Metastatic Breast Carcinoma in the Ovary (tissue), 3 donors: ENCODE measurements around a stretch of chr10.

- PRO-cap, 3 experiments, result no peak in any of the 3 experiments
These were observed 228.9 kb downstream of the CELF2 start for GRCh38 chr10:11246430-11247073.

- PRO-cap, 3 experiments, result no peak in any of the 3 experiments
These were observed 251.7 kb downstream of the CELF2 start for GRCh38 chr10:11269407-11269783.

- PRO-cap, 3 experiments, result no peak in any of the 3 experiments
These were observed 284.2 kb downstream of the CELF2 start for GRCh38 chr10:11301494-11302580.

- PRO-cap, 3 experiments, result no peak in any of the 3 experiments
These were observed 279.1 kb downstream of the USP6NL start for GRCh38 chr10:11332076-11333119.

DNA sequence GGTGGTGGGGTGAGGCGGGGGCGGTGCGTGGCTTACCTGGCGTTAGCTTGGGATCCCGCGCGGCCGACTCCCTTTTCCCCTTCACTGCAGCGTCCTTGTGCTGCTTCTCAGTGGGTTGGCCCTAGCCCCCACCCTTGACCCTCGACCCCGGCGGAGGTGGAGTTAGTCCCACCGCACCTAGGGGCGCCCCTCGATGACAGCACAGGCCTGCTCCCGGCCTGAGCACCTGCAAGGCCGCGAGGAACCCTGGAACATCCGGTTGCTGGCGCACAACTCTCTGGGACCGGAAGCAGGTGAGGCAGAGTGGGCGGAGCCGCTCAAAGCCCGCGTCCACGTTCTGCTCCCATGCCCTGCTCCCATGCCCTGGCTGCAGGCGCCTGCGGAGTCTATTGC lies 266.9 kb downstream of the USP6NL start:
- PRO-cap, 3 experiments, result no peak in any of the 3 experiments

DNA sequence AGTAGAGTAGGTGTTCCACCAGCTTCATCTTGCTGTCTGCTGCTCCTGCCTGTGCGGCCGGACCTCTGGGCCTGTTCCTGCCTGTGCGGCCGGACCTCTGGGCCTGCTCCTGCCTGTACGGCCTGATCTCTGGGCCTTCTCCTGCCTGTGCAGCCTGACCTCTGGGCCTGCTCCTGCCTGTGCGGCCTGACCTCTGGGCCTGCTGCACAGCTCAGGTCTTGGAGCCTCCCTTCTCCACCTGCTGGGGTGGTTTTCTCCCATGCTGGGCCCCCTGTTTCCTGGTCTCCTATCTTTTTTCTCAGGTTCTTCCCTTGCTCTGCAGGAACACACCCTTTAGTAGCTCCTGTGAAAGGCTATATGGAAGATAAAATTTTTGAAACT lies 117.8 kb downstream of the USP6NL start:
- PRO-cap, 3 experiments, result no peak in any of the 3 experiments

- PRO-cap, 3 experiments, result no peak in any of the 3 experiments
These were observed 22.0 kb downstream of the USP6NL start for GRCh38 chr10:11589263-11590118.

- PRO-cap, 3 experiments, result no peak in any of the 3 experiments
These were observed 1.0 kb upstream of the USP6NL start for GRCh38 chr10:11612388-11613010.

DNA sequence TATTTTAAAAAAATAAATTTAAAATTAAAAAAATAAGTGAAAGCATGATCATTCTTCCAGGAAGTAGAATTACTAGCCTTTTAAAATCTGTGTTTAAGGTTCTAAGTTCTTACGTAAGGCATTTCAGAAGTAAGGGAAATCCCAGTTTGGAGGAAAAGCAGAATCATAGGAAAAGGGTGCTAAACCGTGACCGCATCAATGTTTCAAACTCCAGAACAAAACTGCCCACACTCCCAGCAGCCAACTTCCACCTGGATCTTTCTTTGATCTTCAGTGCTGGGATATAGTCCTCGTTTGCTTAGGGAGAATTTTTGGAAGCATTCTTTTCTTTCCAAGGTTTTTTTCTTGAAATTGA lies 8.8 kb downstream of the PROSER2 start:
- PRO-cap, 3 experiments, result no peak in any of the 3 experiments

GRCh38 chr10:11894985-11895560 lies 71.9 kb downstream of the PROSER2 start:
- PRO-cap, 3 experiments, result no peak in any of the 3 experiments

- PRO-cap, 3 experiments, result no peak in any of the 3 experiments
These were observed 56.0 kb downstream of the UPF2 start for GRCh38 chr10:11986602-11987095.

DNA sequence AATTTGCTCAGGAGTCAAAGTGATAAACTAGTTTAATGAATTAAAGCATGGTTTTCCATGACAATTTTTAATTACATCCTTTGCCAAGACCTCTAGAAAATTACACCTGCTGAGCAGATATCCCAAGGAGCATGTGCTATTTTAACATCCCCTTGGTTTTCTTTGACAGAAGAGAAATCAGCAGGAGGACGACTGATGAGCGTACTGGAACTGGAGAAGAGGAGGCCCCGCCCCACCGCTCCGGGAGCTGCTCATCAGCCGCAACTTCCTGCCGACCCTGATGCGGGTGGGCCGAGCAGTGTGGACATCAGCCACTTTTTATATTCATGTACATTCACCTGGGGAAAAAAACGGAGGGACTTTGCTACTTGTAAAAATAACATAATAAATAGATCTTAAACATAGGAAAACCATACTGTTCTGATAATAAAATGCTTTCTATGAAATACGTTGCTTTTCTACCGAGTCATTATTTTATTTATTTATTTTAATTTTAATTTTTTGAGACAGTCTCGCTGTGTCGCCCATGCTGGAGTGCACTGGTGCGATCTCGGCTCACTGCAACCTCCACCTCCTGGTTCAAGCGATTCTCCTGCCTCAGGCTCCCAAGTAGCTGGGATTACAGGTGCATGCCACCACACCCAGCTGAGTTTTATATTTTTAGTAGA lies 54.3 kb downstream of the CDC123 start:
- PRO-cap, 3 experiments, result no peak in any of the 3 experiments

GRCh38 chr10:12456769-12457139 lies 107.4 kb downstream of the CAMK1D start:
- PRO-cap, 3 experiments, result no peak in any of the 3 experiments

- PRO-cap, 3 experiments, result no peak in any of the 3 experiments
These were observed 140.3 kb downstream of the CAMK1D start for GRCh38 chr10:12489628-12490157.

DNA sequence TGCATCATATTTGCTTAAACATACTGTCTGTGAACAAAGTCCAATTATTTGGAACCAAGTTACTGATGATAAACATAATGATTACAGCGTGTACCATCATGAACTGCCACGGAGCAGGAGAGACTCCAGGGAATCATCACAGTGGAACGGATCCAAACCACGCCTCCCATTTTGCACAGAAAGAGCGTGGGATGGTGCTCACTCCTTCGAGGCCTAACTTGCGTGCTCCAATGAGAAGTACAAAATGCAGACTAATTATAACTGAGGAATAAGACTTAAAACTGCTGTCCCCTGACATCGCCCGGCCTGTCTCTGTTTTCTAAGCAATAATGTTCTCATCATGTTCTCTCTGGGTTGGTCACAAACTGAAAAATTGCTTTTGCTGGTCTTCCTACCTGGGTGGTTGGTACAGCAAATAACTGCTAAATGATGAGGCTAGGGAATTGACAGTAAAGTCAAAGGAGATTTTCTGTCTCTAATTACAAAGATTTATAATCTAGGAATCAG lies 182.2 kb downstream of the CAMK1D start:
- PRO-cap, 3 experiments, result no peak in any of the 3 experiments

GRCh38 chr10:12539212-12540194 lies 190.2 kb downstream of the CAMK1D start:
- PRO-cap, 3 experiments, result no peak in any of the 3 experiments

DNA sequence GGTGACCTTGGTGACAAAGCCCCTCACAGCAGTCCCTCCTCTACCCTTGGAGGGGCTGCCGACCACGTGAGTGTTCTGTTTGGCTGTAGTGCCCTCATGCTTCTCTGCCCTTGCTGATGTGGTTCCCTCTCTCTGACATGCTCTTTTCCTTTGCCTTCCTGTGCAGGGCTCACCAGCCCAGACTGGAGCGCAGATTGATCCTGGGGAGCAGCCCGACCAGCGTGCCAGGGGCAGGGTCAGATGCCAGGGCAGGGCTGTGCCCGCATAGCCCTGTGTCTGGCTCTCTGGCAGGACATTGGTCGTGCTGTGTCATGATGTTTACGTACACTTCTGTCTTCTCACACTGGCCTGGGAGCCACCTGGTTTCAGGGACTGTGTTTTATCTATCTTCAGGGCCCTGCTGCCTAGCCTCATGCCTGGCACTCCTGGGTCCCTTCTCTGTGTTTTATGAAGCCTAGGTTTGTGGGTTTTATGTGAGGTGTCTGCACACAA lies 300.8 kb downstream of the CAMK1D start:
- PRO-cap, 3 experiments, result no peak in any of the 3 experiments

- PRO-cap, 3 experiments, result no peak in any of the 3 experiments
These were observed 240.6 kb downstream of the CCDC3 start for GRCh38 chr10:12760786-12761359.

DNA sequence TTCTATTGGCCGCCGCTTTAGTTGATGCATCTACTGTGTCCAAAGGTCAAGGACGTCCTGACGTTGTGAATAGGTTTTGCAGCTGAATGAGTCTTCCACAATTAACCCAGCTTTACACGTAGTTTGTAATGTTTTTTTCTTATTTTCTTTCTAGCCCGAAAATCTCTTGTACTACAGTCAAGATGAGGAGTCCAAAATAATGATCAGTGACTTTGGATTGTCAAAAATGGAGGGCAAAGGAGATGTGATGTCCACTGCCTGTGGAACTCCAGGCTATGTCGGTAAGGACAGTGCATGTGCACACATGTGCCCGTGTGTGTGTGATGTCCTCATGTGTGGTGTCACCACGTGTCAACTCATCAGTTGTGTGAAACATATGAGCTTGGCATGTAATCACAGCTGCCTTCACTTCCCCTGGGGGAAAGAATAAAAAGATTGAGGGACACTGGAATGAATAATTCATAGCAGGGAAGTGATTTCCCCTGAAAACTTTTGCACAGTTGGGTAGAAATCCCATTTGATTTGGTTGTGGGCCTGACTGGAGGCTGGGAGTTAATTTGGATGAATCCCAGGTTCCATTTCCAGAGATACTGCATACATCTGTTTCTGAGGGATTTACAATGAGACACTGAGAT lies 231.9 kb downstream of the CCDC3 start:
- PRO-cap, 3 experiments, result no peak in any of the 3 experiments

DNA sequence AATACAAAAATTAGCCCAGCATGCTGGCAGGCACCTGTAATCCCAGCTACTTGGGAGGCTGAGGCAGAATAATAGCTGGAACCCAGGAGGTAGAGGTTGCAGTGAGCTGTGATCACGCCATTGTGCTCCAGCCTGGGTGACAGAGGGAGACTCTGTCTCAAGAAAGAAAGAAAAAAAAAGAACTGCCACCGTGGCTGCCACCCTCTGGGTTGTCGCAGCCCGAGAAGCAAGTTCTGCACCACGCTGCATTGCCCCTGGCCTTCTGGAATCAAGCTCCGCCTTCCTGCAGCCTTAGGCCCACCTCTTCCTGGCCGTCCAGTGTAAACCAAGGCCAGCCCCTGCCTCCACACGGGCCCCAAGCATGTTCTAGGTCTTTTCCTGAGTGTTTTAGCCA lies 189.1 kb downstream of the CCDC3 start:
- PRO-cap, 3 experiments, result peak in 1 of 3 experiments; most common minus-strand start position 264 of the sequence (in 1)